Cardiac atrium fibroblast (primary cell): ENCODE results near the gene FAM9B.

GRCh38 chrX:2342528-2342725 lies 158.3 kb downstream of the DHRSX start:
- RAMPAGE, long total RNA, result no peak

DNA sequence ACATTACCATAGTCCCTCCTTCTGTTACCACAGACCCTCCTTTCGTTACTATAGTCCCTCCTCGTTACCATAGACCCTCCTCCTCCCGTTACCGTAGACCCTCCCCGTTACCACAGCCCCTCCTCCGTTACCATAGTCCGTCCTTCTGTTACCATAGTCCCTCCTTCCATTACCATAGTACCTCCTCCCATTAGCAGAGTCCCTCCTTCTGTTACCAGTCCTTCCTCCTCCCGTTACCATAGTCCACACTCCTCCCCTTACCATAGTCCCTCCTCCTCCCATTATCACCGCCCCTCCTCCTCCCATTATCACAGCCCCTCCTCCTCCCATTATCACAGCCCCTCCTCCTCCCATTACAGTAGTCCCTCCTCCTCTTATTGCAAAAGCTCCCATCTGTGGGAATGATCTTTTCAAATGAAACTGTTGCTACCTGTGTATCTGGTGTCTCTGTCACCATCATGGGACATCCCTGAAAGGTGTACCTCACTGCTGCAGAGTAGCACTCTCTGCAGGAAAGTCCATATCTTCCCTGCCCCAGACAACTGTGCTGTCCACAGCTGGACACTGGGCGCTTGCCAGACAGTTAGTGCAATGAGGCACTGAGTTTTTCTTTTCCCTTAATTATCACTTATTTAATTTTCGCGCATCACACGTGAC lies 129.2 kb downstream of the DHRSX start:
- RAMPAGE, long total RNA, result no peak

DNA sequence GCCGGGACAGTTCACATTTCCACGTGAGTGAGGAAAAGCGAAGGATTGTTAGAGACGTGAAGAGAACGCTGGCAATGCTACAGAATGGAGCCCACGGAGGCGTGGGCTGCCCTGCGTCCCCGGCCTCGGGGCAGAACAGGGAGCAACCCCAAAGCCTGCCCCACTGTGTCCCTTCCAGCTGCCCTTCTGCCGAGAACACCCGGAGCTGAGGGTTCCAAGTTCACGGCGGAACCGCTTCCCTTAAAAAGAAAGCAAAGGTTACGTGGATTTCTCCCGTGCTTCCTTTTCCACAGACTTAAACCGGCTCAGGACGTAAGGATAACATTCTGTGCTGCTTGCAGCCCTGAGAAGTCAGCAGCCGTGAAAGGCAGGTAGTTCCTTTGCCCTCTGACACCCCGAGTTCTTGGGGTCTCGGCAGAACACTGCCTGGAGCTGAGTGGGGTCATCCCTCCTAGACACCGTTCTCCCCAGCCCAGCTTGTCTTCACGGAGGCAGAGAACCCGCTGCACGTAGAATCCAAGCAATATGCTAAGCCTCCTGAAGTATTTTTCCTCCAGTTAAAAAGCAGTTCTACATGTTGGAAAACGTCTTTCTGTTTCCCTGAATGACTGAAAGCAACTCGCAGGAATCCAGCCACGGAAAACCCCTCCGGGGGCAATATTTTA lies 14.1 kb downstream of the DHRSX start:
- RAMPAGE, long total RNA, result no peak

GRCh38 chrX:2499139-2499615 lies 1.6 kb downstream of the DHRSX start:
- RAMPAGE, long total RNA, result no peak

DNA sequence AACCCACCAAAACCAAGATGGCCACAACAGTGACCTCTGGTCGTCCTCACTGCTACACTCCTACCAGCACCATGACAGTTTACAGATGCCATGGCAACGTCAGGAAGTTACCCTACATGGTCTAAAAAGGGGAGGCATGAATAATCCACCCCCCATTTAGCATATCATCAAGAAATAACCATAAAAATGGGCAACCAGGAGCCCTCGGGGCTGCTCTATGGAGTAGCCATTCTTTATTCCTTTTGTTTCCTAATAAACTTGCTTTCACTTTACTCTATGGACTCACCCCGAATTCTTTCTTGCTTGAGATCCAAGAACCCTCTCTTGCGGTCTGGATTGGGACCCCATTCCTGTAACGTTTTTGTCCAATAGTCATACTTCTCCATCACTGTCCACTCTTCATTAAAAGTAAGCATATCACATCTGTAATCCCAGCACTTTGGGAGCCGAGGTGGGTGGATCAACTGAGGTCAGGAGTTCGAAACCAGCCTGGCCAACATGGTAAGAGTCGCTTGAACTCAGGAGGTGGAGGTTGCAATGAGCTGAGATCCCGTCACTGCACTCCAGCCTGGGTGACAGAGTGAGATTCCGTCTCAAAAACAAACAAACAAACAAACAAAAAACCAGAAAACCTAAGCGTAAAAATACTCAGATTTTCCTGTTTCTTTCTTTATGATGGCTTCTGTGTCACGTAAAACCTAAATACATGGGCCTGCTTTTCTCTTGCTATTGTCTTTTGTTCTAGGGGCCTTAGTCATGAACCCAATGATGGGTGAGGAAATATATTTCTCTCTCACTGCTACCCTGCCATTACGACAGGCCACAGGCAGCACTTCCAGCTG lies 86.2 kb upstream of the CD99 start:
- RAMPAGE, long total RNA, result no peak

DNA sequence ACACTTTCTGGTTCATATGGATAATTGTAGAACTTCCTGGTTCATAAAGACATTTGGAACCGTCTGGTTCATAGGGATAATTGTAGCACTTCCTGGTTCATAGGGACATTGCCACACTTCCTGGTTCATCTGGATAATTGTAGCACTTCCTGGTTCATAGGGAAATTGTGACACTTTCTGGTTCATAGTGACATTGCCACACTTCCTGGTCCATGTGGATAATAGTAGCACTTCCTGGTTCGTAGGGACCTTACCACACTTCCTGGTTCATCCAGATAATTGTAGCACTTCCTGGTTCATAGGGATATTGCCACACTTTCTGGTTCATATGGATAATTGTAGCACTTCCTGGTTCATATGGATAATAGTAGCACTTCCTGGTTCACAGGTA lies 61.2 kb upstream of the CD99 start:
- RAMPAGE, long total RNA, result no peak

- RAMPAGE, long total RNA, result no peak
Observed at GRCh38 chrX:2654638-2655989, 36.0 kb upstream of the CD99 start.

DNA sequence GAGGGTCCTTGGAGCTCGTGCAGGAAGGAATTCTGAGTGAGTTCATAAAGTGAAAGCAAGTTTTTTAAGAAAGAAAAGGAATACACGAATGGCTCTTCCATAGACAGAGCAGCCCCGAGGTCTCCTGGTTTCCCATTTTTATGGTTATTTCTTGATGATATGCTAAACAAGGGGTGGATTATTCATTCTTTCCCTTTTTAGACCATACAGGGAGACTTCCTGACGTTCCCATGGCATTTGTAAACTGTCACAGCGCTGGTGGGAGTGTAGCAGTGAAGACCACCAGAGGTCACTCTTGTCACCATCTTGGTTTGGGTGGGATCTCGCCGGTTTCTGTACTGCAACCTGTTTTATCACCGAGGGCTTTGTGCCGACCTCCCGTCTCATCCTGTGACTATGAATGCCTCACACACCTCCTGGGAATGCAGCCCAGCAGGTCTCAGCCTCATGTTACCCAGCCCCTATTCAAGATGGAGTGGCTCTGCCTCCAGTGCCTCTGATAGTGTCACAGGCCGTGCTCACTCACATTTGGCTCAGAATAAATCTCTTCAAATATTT lies 39.5 kb downstream of the ARSD start:
- RAMPAGE, long total RNA, result no peak

GRCh38 chrX:3550120-3550417 lies 163.4 kb downstream of the PRKX start:
- RAMPAGE, long total RNA, result no peak

DNA sequence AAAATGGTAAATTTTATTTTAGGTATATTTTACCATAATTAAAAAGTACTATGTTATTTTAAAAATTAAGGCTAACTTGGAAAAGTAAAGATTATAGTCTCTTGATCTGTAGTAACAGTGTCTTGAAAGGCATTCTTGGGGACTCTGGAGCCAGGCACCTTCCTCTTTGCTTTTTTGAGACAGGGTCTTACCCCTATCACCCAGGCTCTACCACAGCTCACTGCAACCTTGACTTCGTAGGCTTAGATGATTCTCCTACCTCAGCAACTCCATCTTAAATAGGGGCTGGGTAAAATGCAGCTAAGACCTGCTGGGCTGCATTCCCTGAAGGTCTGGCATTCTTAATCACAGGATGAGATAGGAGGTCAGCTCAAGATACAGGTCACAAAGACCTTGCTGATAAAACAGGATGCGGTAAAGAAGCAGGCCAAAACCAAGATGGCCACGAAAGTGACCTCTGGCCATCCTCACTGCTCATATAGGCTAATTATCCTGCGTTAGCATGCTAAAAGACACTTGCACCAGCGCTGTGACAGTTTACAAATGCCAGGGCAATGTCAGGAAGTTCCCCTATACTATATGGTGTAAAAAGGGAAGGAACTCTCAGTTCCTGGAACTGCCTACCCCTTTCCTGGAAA lies 770.8 kb upstream of the PRKX start:
- RAMPAGE, long total RNA, result no peak

DNA sequence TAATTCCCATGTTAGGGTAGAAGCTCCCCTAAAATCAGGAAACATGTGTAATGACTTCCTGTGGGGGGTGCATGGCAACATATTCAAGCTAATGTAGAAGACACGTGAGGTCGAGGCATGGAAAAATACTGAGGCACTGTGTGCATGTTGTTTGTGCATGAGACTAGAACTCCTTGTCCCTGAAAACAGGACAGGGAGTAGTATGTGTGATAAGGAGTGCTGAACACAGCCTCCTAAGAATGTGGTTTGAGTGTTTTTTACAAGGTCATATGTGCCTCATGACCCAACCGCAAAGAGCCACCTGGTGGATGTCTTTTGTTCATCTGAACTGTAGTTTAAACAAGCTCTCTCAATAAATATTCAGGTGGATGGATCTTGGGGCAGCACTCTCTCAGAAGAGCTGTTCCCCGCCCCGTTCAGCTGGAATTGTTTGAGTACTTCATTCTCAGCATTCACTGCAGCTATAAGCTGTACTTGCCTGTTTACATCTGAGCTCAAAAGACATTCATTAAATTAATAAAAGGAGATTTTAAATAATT lies 226.6 kb downstream of the NLGN4X start:
- RAMPAGE, long total RNA, result no peak

- RAMPAGE, long total RNA, result no peak
Observed at GRCh38 chrX:7259311-7259714, 111.4 kb upstream of the PUDP start.

DNA sequence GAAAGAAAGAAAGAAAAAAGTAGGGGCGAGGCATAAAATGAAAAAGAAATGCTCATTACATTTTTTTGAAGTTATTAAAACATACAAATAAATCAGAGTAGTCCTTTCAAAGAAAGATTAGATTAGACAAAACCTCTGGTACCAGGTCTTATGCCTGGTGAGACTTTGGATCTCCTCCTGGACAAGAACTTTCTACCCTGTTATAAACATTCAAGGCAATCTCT lies 11.7 kb upstream of the VCX start:
- RAMPAGE, long total RNA, result no peak

DNA sequence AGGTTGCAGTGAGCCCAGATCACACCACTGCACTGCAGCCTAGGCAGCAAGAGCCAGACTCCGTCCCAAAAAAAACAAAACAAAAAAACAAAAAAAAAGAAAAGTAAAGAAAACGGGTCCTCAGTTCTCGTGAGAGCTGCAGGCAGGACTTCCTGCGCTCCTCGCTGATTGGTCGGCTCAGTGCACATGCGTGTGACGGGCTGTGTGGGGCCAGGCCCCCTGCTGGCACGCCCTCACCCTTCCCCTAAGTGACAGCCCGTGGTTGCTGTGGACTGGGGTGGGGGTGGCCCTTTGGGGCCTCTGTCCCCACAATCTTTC lies at the start of gene FAM9B:
TSS of gene FAM9B (minus strand) at position 154 of the 318 bp plus-strand sequence.
- RAMPAGE, long total RNA, result no peak

- RAMPAGE, long total RNA, result no peak
Observed at GRCh38 chrX:9163421-9163874, 129.5 kb upstream of the FAM9B start.

- RAMPAGE, long total RNA, result no peak
Observed at GRCh38 chrX:9661546-9662545, 103.8 kb downstream of the GPR143 start.

- RAMPAGE, long total RNA, result no peak
Observed at GRCh38 chrX:9677029-9677775, 88.4 kb downstream of the GPR143 start.

DNA sequence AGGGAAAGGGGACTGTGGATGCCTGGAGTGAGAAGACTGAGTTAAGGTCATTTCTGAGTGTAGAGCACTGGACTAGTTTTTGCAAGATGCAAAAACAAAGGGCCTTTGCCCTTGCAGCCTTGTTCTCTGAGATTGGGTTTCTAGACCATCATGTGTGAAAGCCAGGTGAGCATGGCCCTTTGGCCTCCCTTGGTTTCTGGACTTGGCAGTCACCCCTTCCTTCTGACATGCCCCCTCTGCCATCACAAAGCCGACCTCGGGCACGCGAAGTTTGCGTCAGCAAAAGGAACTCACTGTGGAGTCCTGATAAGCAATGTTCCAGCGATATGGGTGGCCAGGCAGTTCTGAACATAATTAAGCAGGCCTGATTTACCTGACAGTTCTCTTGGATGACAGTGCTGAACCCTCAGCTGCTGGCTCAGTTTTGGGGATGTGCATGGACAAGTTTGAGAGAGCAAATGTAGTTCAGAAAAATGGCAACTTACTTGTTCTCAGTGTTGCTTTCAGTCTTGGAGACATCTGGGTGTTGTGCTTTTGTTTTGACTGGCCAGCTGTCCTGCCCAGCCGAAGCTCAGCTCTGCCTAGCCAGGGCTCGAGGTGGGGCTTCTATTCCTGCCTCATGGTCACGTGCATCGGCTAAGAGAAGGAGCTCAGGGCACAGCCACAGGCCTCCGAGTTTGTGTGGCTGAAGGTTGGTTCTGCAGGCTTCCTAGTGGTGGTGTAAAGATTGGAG lies 78.2 kb downstream of the CLDN34 start:
- RAMPAGE, long total RNA, result no peak

GRCh38 chrX:10099367-10099711 lies 57.4 kb upstream of the CLCN4 start:
- RAMPAGE, long total RNA, result no peak

DNA sequence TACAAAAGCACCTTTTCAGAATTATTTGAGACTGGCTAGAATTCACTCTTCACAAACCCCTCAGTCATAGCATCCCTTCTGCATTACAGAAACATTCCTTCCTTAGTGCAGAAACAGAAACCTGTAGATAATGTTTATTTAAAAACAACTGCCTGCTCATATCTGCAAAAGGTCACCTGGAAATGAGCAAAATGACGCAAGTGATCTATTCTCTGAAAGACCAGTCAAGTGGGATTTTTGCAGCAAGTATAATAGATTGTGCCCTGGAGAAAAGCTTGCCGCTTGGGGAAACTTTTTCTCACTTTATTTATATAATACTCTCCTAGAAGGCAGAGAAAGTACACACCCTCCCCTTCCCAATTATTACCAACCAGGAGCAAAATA lies 41.4 kb downstream of the MID1 start:
- RAMPAGE, long total RNA, result no peak